Calu3 (cell line): Measurements from ENCODE around the genes TAF1D, PANX1, GPR83 and CWC15.

- PRO-cap, result no peak
These were observed 39.0 kb upstream of the SLC36A4 start for GRCh38 chr11:93236800-93237090.

- PRO-cap, result no peak
These were observed 14.2 kb downstream of the SMCO4 start for GRCh38 chr11:93528823-93529484.

- PRO-cap, result bidirectional peak, plus-strand start at chr11:93740057, minus-strand start at chr11:93739944; bidirectional peak, plus-strand start at chr11:93740336, minus-strand start at chr11:93740143
These were observed 1.3 kb downstream of the TAF1D start for GRCh38 chr11:93739874-93740444.

DNA sequence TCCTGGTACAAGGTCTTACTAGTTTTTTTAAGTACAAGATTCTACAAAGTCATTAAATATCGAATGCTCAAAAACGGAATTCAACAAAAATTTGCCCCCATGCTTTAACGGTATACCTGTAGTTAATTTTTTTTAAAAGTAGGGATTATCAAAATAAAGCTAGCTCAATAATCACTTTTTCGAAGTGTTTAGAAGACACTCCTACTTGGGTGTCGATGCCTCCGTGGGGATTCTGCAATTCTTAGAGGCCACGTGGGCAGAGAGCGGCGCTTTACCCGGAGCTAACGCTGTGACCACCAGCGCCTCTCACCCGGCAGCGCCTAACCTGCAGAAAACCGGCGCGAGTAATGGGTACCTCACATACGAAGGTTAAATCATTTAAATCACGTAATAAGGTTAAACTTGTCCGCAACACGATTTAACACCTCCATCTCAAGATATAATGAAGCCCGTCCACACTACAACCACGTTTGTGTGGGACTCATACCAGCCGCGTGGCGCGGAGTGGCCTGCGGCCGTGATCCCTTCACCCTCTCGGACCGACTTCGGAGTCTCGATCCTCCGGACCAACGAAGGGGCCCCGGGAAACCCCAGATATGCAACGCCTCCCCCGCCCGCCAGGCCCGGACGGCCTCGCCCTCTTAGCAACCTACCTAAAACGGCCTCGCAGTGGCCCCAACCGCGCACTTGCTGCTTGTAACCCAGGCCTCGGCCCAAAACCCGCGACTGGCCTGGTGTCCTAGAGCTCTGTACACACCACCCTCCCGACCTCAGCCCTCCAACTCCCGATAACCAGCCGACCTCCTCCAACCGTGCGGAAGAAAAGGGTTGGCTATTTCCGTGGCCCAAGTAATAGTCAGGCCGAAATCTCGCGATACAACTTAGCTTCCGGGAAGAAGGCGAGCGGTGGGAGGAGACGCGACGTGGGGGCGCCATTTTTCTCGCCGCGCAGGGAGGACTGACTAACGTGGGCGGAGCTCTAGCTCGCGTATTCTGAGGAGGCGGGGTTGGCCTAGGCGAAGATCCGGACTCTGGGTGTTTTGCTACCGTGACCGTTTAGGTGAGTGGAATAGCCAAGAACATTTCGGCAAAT lies at the start of gene TAF1D:
TSS of gene TAF1D (minus strand) at position 827 of the 1,093 bp plus-strand sequence.
- PRO-cap, result bidirectional peak, plus-strand start at position 259 of the sequence, minus-strand start at position 322 of the sequence; bidirectional peak, plus-strand start at position 994 of the sequence, minus-strand start at position 825 of the sequence

GRCh38 chr11:93784469-93785470 lies 688 bp downstream of the MED17 start:
- PRO-cap, result bidirectional peak, plus-strand start at chr11:93784910, minus-strand start at chr11:93784839

DNA sequence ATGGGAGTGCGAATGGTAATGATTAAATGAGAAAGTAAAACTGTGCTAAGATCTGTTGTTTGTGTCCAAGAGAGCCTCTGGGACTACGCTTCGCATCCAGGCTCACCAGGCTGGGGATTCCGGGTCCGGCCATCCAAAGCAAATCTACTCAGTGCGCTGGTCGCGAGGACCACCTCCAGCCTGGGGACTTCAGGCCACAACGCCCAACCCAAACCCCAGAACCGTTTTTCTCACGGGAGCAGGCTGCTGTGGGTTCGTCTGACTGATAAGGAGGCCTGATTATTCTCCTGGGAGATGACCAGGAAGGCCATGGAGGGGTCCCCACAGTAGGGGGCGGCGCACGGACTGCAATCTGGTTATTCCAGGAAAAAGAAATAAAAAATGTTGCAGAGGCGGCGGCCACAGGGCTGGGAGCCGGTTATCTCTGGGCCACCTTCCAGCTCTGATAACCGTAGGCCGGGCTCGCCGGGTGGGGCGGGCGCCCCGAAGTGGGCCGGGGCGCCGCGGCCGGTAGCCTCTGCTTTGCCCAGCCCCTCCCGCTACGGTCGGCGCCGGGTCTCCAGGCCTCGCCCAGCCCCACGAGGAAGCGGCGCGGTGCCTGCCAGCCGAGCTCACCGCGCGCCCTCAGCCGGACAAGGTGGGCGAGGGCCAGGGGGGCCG lies 616 bp downstream of the VSTM5 start:
- PRO-cap, result no peak

DNA sequence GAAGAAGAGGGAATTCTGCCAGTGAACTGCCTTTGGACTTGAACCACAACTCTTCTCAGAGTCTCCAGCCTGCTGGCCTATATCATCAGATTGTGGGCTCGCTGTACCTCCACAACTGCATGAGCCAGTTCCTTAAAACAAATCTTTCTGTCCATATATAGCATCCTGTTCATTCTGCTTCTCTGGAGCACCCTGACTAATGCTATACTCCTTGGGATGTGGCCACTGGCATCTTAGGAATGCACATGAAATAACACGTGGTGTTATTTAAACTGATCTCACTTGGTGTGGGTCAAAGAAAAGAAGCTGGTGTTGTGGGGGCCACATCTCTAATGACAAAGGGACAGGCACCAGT lies 58.3 kb upstream of the VSTM5 start:
- PRO-cap, result unidirectional peak, plus-strand start at position 295 of the sequence

- PRO-cap, result no peak
These were observed 9.7 kb upstream of the PANX1 start for GRCh38 chr11:94118980-94119280.

- PRO-cap, result bidirectional peak, plus-strand start at chr11:94128855, minus-strand start at chr11:94128729; bidirectional peak, plus-strand start at chr11:94129174, minus-strand start at chr11:94129173
These were observed at the start of gene PANX1 for GRCh38 chr11:94128665-94129350. PANX1 (plus strand) TSS chr11:94128841.

DNA sequence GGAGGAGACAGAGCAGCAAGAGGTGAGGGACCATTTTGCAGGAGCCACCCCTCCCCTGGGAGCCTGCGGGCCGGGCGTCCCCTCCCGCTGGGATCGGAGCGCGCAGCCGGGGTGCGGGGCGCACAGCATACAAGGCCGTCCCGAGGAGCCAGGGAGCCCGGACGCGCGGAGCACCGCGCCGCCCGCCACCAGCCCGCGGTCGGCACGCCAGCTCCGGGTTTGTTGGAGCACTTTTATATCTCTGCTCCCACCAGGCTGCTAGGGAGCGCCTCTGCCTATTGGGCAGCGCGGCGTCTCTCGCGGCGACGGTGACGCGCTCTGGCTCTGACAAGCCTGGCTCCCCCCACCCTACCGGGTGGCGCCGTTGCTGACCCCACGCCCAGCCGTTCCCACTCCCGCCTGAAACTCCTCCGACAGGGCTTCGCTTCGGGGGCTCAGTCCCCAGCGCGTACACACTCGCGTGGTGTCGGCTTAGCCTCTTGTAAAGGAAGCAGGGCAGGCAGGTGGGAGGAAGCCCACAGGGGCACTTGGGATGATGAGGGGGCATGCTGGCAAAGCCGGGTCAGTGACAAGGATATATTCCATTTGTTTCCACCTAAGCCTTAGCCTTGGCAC lies at the start of gene GPR83:
TSS of gene GPR83 (minus strand) at position 206 of the 615 bp plus-strand sequence.
- PRO-cap, result no peak

- PRO-cap, result no peak
These were observed 34.4 kb downstream of the MRE11 start for GRCh38 chr11:94459173-94459676.

GRCh38 chr11:94638809-94639484 lies 71.8 kb downstream of the PIWIL4 start:
- PRO-cap, result no peak

DNA sequence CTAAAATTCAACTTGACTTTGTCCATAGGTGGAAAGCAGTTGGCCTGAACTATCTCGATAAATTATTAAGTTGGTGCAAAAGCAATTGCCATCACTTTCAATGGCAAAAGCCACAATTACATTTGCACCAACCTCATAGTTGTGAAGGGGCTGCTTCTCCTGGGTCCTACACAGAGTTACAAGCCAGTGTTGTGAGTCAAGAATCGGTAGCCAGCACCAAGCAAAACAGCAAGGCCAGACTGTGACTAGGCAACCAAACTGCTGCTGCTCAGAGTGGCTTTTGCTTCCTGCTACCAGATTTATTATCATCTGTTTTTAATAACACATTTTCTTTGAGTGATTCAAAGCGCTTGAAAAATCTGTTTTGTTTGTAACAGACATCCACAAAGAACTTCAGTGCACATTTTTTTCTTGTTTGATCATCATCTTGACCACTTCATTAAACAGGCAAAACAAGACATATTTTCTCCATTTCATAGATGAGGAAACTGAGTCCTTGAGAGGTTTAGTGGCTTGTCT lies 40.2 kb downstream of the CWC15 start:
- PRO-cap, result no peak

DNA sequence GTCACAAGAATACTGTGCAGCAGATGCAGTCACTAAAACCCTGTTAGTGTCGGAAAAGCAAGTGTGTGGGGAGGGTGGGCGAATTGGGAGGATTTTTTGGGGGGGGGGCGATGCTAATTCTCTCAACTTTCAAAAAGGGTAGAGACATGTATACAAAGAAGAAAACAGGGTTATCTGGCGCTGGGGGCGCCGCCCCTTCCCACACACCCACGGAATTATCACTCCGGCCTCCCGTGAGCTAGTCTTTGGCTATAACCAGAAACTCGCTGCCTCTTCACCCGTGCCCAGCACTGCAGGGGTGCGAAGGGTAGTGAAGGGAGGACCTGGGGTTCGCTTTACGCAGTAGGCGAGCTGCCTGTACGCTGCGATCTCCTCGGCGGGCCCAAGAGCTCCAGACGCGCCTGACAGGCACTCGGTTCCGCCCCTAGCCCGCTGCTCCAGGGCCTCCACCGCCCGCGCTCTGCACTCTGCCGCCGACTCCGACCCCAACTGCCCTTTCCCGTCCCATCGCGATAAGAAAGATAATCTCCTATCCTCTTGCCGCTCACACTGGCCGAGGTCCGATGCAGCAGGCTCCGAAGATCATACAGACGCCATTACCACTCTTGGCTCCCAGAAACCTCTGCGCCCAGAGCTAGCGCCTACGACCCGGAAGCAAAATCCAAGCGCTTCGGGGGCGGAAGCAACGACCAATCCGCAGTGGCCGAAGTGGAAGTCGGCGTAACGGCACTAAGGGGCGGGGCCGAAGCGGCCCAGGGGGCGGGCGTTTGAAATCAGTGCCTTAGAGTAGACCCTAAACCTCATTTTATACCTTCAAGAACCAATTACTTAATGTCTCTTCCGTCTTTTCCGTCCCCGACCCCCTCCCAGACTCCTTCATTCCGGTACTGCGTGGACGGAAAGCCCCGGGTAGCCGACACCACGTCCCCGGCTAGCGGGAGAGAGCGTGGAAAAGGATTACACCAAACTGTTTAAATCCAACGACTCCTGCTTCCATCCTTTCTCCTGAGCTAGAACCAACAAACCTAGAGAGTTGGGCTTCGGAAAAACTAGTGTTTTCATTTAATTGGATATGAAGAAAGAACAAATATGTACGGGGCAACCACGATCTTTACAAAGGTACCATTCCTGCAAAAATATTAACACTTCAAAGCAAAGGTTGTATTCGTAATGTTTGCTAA lies at the start of gene CWC15:
TSS of gene CWC15 (minus strand) at position 607 of the 1,181 bp plus-strand sequence.
- PRO-cap, result bidirectional peak, plus-strand start at position 732 of the sequence, minus-strand start at position 628 of the sequence

DNA sequence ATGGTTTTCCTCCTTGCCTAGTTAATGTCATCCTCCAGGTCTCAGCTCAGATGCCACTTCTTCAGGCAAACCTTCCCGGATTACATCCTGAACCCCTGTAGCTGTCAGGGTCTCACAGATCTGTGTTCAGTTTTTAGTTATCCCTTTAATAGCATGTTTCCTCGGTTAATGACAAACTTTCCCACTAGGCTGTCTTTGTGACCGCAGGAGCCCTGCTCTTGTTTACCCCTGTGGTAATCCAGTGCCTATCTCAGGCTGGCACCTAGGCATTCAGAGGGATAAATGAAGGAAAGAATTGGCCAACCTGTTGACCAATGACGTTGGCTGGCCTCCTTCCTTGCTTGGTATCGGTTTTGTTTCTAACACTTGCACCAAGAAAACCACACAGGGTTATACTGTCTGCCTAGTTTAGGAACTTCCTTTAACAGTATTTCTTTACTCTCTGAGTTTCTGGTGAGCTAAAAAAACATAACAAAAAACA lies 760 bp upstream of the ENDOD1 start:
- PRO-cap, result bidirectional peak, plus-strand start at position 365 of the sequence, minus-strand start at position 243 of the sequence

GRCh38 chr11:95254163-95254710 lies 23.2 kb upstream of the SESN3 start:
- PRO-cap, result no peak

GRCh38 chr11:95680456-95681082 lies 109.0 kb downstream of the FAM76B start:
- PRO-cap, result no peak

DNA sequence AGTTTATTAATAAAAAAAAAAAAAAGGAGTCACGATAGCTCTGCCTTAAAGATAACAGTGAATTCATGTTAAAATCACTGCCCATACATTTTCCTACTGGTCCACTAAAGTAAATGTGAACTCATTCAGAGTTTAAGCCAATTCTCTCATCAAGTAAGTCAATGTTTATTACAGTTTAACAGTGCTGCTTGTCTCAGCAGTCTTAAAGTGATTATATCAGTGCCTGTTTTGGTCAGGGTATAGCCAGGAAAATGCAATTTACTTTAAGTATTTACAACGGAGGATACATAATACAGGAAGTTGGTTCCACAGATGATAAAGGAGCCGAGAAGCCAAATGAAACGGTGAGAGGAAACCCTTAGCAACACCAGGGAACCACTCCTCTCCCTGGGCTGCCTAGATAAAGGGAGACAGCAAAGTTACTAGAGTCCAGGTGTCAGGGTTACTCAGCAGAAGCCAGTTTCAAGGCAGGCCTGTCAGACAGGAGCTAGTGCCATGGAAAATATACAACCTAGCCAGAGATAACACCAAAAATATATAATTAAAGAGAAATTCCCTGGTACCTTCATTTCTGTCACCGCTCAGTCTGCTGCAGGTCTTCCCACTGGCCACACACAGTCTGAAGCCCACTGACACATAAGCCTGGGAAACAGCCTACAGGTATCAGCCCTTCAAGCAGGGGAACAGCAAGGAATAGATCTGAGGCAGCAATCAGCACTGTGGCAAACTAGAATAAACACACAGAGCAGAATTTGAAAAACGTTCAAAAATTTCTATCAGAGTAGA lies 55.5 kb downstream of the FAM76B start:
- PRO-cap, result no peak

- PRO-cap, result no peak
These were observed 1.2 kb downstream of the CEP57 start for GRCh38 chr11:95791413-95792051.

- PRO-cap, result no peak
These were observed 23.1 kb downstream of the MTMR2 start for GRCh38 chr11:95900754-95901205.